Jurkat, Clone E6-1 (cell line): ENCODE measurements around the genes ASZ1 and ANKRD7.

- RRBS: no CpG with 5 or more reads among the region's 7 CpGs
Measured at GRCh38 chr7:112509732-112510876, 29.3 kb downstream of the LSMEM1 start.

DNA sequence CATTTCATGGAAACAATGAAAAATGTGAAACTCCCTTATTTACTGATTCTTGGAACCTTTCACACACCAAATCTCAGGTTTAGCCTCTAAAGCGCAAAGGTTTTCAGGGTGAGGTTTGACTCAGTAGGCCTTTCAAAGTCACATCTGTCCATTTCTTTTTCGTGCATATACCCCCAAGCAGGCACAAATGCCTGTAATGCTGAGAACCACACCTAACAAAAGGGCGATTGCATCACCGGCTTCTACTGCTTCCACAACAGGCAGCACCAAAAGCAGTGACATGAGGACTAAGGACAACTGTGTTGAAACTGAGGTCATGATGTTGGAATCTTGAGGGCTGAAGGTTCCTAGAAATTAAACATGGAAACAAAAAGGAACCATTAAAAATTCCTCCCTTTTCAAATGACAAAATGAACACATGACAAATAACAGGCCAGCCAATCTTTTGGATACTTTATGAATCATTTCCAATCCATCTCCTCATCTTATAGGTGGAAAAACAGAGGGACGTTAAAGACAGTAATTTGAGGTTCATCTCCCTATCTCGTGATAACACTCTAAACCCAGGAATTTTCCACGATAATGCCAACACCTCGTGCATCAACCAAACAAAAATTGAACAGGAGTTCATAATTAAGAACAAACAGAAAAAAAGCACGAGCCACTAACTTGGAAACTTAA is 953 bp downstream of the SMIM30 start:
- RRBS: no CpG with 5 or more reads among the region's 9 CpGs

DNA sequence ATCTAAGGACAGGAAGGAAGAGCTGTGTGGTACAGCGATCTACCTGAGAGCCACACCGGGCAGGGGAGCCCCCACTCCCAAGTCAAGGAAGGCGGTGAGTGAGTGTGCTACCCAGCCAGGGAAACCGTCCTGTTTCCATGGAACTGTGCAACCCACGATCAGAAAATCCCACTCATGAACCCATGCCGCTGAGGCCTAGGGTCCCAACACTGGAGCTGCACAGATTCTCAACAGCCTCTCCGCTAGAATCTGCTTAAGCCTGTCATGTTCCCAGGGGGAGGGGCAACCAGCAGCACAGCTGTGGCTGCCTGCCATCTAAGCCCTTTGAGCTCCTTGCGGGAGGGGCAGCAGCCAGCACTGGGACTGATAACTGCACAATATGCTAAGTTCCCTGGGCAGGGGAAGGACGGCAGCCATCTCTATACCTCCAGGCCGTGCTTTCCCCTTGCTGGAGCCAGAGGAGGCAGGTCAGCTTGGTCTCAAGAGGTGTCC is 213.0 kb upstream of the SMIM30 start:
- RRBS: no CpG with 5 or more reads among the region's 10 CpGs

DNA sequence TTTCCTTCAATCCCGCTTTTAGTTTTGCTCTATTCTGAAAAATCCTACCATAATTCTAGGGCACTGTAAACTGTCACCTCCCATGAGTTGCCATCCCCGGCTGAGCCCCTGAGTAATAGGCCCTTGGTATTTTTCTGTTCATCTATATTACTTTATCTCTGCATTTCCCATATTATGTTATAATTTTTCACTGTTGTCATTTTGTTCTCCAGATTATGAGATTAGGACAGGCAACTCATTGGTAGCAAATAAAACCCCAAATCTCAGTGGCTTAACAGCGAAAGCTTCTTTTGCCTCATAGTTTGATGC is 184.5 kb upstream of the MDFIC start:
- RRBS: no CpG with 5 or more reads among the region's 3 CpGs

DNA sequence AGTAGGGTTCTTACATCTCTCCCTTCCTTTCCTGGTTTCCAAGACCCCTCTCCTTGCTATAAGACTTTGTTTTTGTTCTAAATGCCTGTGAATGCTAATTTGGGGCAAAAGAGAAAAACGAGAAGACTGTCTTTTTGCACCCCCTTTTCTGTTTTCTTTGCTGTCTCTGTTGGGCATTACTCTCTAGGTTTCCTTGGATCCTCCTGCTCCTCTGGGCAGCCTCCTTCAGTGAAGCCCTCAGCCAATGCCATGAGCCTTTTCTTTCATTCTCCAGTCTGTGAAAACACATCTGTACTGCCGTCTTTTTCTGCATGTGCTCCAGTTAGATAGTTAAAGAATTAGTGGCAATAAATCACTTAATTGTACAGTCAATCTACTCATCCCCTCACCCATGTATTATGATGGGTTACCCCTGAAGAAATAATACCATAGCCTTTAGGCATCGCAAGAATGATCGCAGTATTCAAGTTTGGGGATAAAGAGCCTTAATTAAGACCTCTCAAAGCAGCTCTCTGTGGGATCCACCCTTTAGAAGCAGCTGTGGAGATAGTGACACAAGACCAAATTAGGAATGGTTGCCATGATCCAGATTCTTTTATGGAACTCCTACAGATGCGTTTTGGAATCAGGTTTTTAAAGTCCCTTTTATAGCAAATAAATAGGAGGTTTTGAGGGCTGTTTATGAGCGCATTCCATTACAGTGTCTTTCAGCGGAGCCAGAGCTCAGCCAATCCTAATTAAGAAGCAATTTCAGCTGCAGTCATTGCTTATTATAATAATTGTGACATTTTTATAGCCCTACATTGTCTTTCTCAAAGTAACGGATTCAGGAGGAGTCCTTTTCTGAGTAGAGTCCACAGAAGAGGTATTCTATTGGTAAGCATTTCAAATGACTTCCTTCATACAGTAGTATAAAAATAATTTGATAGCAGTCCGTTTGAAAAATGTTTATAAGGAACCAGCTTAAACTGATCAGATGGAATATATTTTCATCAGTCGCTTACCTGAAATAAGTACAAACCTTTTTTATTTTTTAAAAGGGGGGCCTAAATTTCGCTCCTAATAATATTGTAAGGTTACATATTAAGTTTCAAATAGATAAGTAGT is 12.2 kb downstream of the TES start:
- RRBS: no CpG with 5 or more reads among the region's 11 CpGs

DNA sequence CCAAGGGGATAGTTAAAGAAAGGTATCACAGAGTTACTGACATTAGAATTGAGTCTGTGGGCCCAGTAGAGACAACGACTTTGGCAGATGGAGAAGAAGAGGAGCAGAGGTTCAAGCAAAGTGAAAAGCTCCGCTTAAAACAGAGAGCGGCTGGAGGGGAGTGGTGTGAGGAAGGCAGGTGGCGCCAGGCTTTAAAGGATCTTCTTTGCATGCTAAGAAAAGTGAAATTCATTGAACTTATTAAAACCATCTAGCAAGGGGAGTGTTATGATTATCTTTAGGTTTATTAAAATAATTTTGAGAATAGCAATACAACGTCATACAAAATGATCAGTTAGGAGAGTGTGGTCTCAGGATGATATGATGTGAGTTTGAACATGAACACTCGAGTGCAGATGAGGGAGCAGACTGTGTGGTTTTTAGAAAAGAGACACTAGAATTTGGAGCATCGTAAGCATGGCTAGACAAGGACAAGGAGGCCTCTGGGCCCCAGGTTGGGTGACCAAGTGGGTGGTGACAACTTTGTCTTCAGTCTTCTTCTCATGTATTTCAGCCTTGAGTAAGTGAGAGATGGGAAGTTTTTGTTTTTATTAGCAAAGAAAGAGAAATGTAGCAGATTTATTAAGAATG is 16.1 kb downstream of the TES start:
- RRBS: no CpG with 5 or more reads among the region's 7 CpGs

- RRBS: no CpG with 5 or more reads among the region's 5 CpGs
Measured at GRCh38 chr7:116449403-116449823, 50.1 kb upstream of the CAV2 start.

DNA sequence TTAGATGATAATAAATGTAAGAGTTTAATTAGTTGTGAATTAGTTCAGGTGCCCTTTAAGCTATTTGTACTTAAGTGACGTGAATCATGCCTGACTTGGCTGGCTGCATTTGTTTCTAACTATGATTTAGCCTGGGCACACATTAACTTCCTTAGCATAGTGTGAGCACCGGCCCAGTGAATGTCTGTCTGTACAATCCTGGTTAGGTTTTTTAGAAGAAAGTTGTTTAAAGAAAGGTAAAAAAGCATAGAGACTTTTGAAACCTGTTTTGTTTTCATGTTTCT is 43.1 kb upstream of the MET start:
- RRBS: no CpG with 5 or more reads among the region's 2 CpGs

GRCh38 chr7:116686739-116687507 is 14.9 kb downstream of the MET start:
- RRBS: no CpG with 5 or more reads among the region's 7 CpGs

- RRBS: no CpG with 5 or more reads among the region's 8 CpGs
Measured at GRCh38 chr7:116834666-116835132, 27.7 kb upstream of the CAPZA2 start.

DNA sequence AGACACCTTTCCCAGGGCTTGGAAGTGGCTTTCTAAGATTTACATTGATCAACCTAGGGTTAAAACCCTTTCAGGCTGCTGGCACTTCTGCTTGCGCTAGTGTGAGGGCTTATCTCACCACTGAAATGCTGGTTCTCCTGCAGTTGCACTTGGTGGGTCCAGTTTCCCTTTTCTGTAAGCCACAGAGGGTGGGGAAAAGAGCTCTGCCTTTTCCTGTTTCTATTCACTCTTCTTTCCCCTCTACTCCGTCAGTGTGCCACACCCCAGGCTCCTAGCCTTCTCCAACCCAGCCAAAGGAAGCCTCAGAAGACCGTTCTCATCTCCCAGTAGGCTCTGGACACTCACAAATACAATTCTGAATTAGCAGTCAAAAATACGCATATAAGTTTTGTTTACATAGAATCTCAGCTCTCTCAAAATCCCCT is 19.0 kb upstream of the CAPZA2 start:
- RRBS: no CpG with 5 or more reads among the region's 4 CpGs

DNA sequence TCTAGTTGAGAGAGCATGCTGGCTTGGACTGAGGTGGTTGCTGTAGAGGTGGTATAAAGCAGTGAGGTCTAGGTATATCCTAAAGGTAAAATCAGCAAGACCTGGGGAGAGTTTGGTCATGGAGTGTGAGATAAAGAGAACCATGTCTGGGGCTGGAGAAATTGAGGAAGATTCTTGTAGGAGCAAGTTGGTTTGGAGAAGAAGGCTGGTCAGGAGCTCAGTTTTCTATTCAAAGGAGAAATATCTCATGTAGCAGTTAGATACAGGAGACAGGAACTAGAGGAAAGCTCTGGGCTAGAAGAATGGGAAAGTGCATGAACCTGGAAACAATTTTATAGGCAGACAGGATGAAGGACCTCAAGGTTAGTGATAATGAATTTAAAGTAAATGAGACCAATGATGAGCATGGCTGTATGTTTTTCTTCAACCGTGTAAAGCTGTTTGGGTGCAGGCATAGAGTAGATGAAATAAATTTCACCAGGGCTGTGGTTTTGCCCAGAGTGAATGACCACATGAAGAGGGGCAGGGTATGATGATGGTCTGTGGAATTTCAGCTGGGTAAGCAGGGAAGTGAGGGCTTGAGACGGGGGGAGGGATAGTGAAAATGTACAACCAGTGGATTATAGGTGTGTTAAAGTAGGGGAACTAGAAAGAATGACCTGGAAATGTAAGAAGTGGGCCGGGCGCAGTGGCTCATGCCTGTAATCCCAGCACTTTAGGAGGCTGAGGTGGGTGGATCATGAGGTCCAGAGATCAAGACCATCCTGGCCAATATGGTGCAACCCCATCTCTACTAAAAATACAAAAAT is 32.7 kb upstream of the ST7 start:
- RRBS: no CpG with 5 or more reads among the region's 4 CpGs

- RRBS: no CpG with 5 or more reads among the region's 52 CpGs
Measured at GRCh38 chr7:117427151-117427969, at the start of gene ASZ1. Gene ASZ1, minus strand, starts transcription at chr7:117427493.

DNA sequence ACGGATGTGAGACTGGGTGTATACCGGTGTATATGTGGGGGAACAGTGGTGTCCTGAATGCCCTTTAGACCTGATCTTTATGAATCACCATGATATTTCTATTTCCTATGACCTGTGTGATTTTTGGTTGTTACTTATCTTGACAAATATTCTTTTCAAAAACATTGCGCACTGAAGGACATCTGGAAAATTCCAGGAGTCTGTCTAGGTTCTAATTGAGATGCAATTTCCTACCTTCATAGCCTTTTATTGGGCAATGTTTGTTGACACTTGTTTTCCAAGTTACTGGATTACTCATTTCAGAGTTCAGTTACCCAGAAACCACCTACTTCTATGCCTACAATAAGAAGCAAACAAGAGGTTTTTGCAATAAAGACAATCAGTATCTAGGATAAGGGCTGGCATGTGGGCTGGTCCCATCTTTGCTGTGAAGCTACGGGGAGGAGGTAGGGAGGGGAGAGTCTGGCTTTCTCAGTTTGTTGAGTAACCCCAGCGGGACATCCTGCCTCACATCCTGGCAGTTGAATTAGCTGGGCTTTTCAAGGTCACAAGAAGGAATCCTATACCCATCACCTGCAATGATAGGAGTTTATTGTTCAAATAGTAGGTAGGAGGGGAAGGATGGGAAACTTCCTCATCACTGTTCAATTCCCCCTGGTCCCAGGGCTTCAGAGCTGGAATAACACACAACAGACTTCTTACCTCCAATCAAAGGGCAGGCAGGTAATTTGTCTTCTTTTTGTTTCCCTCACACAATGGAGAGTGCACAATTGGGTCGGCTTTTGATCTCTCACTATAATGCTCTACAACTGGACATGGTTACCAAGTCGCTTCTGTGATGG is 190.2 kb downstream of the CTTNBP2 start:
- RRBS: no CpG with 5 or more reads among the region's 7 CpGs

- RRBS: no CpG with 5 or more reads among the region's 9 CpGs
Measured at GRCh38 chr7:117731283-117732003, 141.8 kb downstream of the CTTNBP2 start.

DNA sequence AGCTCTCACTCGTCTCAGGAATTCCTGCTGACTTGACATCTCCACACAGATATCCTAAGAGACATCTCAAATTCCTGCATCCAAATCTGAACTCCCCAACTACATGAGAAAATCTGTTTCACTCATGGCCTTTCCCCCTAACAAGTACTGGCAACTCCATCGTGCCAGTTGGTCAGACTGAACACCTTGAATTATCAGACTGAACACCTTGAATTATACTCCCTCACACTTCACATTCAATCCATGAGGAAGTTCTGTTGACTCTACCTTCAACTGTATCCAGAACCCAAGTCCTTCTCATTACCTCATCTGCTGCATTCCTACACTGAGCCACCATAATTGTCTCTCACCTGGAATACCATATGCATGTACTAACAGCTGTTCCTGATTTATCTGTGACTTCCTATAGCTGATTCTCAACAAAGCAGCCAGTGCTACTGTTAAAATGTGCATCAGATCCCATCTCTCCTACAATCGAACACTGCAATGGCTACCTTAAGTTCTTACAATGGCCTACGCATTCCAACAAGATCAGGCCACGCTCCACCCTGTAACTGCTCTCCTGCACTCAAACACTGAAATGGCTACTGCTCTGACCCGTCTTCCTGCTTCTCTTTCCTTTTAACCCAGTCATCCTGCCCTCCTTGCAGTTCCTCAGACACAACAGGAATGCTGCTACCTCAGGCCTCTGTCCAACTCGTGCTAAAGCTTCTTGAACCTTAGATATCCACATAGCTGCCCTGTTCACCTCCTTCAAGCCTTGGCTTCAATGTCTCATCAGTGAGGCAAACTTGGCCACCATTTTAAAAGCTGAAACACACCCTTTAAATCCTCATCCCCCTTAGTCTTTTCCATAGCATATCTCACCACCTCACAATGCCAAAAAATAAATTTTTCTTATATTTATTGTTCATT is 110.7 kb downstream of the CTTNBP2 start:
- RRBS: no CpG with 5 or more reads among the region's 7 CpGs

DNA sequence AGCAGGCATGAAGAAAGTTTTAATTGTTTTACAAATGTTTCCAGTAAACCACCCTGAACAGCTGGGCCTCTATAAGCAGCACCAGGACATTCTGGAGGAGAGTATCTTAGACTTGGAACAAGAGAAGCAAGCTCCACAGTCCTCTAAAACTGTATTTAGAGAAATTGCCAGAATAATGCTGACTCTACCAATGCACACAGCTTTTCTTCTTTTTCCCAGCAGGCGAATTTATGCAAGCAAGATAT is 90.6 kb upstream of the CTTNBP2 start:
- RRBS: no CpG with 5 or more reads among the region's 1 CpG

DNA sequence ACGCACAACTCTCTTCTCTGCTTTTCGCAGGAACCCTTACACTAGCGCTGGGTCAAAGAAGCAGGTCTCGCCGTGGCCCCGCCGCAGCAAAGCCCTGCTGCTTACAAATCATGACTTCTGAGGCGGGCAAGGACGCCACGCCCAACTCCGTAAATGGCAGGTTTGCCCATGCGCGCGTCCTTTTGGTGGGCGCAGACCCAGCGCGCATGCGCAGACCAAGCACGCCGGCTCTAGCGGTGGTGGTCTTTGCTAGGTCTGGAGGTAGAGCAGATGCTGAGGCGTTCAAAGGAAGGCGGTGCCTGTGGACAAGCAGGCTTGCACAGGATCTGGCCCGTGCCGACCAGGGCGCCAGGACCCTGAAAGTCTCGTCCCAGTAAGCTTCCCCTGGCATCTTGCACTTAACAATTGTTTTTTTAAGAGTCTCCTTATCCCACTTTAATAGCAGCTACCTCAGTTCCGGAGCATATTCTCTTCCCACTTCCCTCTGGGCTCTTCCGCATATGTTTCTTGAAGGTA is 10.0 kb upstream of the ANKRD7 start:
- RRBS: no CpG with 5 or more reads among the region's 29 CpGs

DNA sequence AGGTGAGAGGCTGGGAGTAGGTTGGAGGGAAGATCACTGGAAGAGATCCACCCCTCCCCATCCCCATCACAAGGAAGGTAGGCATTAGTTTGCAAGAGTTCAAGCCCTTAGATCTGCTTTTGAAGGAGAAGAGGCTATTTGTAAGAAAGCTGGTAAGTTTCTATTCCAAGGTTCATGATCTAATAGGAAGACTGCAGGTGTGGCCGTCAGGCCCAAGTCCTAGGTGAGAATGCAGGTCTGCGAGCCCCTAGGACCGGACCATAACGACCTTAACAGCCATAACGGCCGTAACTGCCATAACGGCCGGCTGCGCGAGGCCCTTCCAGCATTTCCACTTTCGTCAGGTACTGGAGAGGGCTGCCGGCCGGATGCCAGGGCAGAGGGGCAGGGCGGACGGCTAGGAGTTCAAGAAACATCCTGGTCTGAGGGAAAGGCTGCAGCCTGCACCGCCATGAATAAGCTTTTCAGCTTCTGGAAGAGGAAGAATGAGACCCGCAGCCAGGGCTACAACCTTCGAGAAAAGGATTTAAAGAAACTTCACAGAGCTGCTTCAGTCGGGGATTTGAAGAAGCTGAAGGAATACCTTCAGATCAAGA is at the start of gene ANKRD7:
TSS of gene ANKRD7 (plus strand) at position 325 of the 596 bp plus-strand sequence.
- RRBS: no CpG with 5 or more reads among the region's 19 CpGs